Placental epithelial cell (primary cell): ENCODE results near the genes FNDC7 and CFAP276.

DNA sequence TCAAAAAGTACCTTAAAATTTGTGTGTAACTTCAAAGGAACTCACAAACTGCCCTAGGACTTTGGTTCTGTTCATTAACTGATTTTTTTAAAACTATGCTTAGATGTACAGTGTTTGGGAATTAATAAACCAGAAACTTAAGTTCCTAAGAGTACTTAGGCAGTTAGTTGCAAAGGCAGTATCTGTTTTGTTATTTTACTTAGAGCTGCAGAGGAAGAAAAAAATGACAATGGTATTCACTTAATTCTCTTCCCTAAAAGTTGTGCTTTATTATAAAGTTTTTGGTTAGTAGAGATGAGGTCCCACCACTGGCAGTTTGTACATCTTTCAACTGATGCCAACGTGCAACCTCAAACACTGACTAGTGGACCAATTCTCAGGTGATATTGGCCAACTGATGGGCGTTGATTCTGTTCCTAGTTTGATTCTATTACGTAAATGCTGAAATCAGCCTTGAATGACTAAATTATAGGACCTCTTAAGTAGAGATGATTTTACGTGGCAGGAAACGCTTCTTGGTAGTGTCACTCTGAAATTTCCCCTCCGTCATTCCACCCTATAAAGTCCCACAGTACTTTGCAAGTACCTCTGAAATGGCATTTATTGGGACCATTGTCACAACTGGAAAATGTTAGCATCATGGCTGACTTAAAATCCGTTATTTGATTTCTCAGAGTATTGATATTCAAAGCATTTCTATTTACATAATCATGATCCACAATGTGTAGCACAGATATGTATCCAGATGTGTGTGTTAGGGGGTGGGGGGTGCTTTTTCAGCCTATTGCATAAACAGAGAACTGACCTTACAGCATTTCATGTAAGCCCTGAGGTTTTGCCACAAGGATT lies 8.8 kb upstream of the FNDC7 start:
- CAGE, long polyA plus RNA = no peak

- CAGE, long polyA plus RNA = no peak
These were observed at the start of gene FNDC7 for GRCh38 chr1:108712668-108713057. Gene FNDC7 (plus strand): TSS chr1:108712908.

DNA sequence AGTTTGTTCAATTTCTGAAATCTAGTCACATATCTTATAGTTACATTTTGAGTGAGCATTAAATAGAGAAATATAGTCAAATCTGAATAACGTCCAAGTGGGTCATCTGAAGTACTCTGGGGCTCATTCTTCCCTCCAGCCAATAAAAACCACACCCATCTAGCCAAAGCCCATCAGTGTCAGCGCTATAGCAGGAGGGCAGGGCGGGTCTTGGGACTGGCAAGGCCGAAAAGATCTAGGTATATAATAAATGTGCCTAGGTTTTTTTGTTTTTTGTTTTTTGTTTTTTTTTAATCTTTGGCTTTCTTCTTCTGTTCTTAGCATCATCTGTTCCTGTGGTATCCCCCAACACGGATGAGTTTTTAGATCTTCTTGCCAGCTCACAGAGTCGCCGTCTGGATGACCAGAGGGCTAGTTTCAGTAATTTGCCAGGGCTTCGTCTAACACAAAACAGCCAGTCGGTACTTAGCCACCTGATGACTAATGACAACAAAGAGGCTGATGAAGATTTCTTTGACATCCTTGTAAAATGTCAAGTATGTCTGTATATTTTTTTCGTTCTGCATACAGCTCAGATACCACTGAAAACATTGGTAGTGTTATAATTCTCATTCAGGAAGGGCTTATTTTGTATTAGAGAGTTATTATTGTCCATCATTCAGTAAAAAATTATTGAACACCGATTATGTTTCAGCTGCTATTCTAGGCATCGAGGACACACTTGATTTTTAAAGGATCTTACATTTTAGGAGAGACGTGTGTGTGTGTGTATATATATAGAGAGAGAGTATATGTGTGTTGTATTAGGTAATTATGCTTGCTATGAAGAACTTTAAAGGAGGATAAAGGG lies 39.4 kb downstream of the CLCC1 start:
- CAGE, long polyA plus RNA = no peak

GRCh38 chr1:108953897-108954272 lies 9.4 kb downstream of the CLCC1 start:
- CAGE, long polyA plus RNA = no peak

DNA sequence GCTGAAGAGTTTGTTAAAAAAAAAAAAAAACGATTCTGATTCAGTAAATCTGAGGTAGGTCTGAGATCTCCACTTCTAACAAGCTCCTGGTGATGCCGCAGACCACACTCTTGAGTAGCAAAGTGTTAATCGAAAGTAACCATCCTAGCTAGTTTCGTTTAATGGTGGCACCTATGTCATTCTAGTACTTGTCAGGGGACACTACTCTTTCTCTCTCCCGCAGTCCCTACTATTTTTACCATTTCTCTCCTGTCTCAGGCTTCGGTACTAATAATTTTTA lies 2.1 kb downstream of the CLCC1 start:
- CAGE, long polyA plus RNA = no peak

DNA sequence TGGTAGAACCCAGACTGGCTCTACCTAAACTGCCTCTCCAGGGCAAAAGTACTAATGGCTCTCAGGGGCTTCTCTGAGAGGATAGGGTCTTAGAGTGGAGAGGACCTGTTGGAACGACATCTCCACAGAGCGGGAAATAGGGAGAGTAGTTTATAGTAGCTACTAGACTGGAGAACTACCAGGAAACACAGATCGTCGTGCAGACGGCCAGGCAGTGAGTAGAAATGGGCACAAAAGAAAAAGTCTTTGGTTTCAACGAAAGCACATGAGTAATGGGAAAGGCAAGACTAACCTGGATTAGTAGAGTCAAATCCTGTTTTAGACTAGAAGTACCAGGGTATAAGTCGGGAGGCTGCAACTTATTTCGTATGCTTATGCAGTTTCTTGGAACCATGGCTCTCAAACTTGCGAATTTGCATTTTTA lies 1.3 kb downstream of the CLCC1 start:
- CAGE, long polyA plus RNA = no peak

DNA sequence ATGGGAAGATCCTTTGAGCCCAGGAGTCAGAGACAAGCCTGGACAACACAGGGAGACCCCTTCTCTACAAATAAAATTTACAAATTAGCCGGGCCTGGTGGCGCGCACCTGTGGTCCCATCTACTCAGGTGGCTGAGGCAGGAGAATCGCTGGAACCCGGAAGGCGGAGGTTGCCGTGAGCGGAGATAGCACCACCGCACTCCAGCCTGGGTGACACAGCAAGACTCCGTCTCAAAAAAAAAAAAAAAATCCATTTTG lies 717 bp downstream of the CLCC1 start:
- CAGE, long polyA plus RNA = no peak

DNA sequence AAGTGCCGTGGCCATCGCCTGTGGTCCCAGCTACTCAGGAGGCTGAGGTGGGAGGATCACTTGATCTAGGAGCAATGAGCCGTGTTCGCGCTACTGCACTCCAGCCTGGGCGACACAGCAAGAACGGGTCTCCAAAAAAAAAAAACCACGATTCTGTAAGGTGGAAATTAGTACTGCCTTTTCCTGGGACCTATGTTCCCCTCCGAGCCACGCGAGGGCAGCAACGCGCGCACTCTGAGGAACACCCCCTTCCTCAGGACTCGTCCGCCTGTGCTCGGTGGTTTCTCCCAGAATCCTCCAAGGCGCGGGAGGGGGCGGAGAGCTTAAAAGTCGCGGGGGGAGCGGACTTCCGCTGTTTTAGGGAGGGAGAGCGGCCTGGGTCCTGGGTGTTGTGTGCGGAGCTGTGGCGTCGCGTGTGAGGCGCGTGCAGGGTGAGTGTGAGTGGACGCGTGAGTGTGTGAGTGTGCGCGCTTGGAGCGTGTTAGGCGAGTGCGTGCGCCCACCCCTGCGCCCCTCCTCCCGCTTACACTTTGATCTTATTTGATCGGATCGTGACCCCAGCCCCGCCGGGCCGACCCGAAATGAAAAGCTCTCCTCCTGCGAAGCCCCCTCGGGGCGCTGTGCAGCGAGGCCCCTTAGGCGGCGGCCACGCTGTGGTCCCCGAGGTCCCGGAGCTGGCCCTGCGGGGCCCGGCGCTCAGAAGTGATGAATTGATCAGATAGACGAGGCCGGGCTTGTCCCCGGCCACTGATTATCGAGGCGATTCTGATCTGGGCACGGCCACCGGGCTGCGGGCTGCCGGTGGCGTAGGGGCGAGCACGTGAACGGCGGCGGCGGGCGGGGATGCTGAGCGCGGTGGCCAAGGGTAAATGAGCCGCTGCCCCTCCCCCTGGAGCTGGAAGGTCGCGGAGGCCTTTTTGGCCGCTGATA lies 9.5 kb downstream of the TMEM167B start:
- CAGE, long polyA plus RNA = no peak

GRCh38 chr1:109112490-109113099 lies at the start of gene CFAP276:
Gene CFAP276 (minus strand): TSS chr1:109112747.
- CAGE, long polyA plus RNA = no peak

GRCh38 chr1:109133923-109134344 lies 20.0 kb downstream of the ELAPOR1 start:
- CAGE, long polyA plus RNA = no peak

DNA sequence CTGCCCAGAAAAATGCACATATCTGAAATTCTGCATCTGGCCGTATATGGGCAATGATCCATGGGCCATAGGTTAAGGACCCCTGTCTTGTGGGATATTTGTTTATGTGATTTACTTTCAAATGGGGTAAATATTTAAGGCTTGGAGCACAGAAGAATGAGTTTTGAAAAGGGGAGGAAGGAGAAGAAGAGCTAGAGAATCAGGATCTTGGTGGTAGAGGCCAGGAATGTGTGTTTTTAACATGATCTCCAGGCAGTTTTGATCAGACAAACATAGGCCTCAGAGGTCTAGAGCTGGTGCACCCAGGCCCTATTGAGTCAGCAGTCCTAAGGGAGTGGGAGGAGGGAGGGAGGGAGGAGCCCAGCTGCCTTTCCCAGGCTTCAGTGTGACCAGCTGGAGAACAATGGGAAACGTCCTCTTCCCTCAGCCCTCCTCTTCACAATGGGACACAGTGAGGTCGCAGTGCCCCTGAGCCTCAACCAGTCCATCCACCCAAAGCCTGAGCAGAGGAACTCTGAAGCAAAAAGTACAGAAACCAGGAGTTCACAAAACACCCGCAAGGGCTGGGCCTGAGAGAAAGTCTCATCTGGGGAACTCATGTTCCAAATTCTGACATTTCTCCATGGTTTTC lies 37.2 kb downstream of the ELAPOR1 start:
- CAGE, long polyA plus RNA = no peak

GRCh38 chr1:109238543-109239766 lies 10.4 kb upstream of the CELSR2 start:
- CAGE, long polyA plus RNA = no peak

GRCh38 chr1:109242211-109242966 lies 7.0 kb upstream of the CELSR2 start:
- CAGE, long polyA plus RNA = no peak

- CAGE, long polyA plus RNA = no peak
These were observed 9.2 kb downstream of the PSRC1 start for GRCh38 chr1:109273575-109274366.

DNA sequence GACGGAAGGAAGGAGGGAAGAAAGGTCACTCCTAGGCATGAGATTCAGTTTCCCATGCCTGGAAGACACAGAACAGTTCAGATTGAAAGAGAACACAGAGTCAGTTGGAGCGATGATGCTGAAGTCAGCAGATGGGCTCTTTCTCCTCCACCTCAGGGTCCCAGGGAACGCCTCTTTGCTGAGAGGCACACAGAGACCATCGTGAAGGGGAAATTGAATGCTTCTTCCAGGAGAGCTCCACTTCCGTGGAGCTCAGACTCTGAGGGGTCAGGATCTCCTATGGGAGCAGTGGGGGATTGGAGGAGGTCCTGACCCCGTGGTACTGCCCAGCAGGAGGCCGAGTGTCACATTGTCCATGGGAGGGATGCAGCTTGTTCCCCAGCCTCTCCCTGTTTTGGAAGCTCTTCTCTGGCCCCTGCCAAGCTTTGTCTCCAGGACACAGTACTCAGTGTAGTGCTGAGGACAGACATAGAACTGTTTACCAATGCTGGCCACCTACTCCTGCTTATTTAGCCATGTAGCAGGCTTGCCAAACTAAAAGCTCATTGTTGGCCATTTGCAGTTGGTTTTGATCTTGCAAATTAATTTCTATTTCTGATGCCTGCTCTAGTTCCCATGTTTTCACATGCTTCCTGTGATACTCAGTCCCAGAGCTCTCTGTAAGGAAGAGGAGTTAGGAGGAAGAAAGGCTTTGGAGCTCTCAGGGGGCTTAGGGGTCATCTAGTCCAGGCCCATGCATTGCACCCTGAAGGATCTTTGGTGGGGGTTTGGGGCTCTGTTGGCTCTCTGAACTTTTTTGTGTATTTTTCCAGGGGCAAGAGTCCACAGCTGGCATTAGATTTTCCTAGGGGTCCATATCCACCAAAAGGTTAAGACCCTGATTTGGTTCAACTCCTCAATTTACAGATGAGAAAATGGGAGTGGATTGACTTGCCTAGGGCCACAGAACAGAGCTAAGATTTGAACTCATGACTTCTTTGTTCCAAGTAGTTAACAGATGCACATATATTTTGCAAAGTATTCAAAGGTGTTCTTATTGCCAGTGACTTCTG lies 2.2 kb downstream of the MYBPHL start:
- CAGE, long polyA plus RNA = no peak

DNA sequence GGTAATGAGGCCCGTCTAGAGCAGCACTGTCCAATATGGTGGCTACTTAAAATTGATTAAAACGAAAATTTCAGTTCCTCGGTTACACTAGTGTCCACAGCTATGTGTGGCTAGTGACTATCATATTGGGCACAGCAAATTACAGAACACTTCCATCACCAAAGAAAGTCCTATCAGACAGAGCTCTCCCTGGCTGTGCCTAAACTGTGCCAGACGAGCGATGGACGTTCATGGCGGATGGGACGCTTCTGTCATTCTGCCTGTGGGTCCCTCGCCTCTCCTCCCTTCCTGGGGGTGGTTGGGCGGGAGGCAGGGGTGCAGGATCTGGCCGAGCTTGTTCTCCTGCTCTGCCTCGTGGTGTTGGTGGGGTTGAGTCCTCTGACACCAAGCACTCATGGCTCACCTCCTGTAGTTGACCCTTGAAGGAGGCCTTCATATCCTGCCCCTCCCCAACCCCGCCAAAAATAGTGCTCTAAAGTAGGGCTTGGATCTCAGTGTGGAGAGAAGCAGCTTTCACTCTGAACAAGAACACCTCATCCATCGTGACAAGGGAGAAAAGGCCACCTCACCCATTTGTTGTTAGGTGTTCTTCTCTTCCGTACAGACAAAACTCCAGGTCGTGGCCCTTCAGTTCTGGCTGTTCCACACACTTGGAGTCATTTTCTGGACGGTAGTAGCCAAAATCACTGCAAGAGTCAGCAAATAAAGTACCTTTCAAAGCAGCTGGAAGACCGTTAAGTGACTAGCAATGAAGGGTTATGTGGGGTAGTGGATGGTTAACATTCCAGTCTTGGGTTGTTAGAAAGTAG lies 10.7 kb upstream of the MYBPHL start:
- CAGE, long polyA plus RNA = no peak

DNA sequence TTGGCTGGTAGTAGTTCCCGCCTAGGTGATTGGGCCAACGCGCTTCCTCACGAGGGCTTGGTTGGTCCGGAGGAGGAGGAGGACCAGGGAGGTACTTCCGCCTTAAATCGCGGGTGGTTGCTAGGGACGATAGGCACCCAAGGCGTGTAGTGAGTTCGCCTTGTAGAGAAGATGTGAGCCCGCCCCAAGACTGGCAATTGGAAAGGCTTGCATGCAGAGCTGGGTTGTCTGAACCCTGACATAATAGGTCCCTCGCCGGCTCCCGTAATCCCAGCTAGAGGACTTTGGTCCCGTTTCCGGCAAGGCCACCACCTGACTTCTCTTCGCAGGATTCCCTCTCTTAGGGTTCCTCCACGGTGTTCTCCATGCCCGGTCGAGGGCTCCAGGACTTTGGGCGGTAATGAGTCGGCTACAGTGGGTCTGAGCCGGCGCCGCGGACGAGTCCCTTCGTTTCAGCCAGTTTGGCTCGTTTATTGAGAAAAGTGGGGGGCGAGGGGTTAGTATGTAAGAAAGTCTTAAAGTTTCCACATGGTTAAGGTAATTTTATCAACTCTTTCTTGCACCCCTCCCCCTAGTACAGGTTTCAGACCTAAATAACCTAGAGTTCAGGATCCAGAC lies 360 bp upstream of the PSMA5 start:
- CAGE, long polyA plus RNA = no peak

GRCh38 chr1:109466100-109466376 lies 308 bp upstream of the SYPL2 start:
- CAGE, long polyA plus RNA = no peak

DNA sequence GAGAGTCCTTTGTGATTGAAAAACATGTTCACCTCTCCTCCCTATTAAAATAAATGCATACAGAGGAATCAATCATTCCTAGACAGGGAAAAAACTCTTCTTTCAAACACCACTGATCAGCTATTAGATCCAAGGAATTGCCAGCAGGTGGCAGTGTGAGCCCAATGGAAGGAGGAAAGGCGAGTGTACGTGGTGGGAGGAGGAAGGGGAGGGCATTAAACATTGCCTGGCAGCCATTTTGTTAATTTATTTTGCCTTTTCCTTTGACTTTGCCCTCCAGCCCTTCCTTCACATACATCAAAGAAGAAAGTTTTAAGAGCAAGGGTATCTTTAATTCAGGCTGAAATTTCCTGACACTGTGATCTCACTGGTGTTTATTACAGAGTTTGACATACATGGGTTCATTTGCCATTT lies 2.1 kb upstream of the GNAI3 start:
- CAGE, long polyA plus RNA = no peak

DNA sequence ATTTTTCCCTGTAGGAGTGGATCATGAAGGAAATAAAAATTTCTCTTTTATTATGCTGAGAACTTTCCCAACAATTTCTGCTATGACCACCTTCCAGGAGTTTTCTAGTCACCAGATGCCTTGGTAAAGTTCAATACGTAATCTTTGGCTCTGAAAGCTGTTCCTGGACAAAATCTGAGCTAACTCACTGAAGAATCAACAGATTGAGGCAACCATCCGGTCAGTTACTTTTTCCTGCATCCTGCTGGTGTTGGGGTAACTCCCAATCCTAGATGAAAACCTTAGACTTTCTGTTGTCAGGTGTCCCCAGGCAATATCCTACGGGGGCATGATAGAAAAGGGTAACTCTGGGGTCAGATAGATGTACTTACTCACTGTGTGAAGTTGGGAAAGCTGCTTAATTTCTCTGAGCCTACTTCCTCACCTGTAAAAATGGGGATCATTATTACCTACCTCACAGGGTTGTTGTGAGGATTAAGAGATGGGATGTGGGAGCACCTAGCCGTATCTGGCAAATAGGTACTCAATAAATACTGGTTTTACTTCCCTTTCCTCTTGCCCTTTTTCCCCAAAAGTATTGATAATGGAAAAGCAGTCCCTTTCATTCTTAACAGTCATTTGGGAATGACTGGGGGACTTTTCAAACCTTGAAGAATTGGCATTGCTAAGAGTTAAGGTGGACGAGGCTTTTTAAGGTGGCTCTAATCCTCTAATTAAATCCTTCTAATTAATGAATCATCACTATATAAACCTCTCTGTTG lies 1.5 kb upstream of the GNAI3 start:
- CAGE, long polyA plus RNA = no peak